ENCODE data around the gene ARL6IP6.

DNA sequence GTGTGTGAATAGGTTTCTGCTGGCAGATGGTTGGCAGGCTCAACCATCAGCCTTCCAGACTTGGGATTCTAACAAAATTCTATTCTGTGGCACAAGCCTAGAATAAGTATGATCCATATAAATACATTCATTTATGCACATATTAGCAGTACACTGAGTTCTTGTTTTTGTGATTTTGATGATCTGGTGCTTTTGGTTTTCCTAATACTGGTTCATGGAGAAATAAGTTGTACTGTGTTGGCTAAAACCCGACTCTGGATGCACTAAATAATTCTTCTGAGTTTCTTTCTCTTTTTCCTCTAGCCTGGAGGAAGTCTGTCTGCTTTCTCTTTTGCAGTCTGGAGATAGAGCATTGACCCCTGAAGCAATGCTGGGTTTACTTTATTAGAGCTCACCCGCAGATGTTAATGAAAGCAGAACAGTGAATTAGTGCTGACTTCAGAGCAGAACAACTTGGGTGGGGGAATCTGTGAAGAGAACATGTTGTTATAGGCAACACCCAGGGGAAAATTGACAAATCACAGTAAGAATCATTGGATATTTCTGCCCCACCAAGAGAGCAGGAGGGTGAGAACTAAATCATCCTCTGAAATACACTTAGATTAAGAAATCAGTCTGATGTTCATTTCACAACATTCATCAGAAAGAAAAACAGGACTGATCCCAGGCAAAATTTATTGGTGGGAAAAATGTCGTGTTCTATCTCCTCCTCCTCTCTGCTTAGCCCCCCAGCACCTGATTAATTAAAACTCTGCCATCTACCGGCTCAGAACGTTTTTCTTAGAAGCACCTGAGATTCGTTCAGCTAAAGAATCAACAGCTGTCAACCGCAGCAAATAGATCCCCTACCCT, 164.9 kb downstream of the FMNL2 start:
- PRO-cap, 5 experiments, result peak in 2 of 5 experiments; most common plus-strand start position 451 of the sequence (in 1); most common minus-strand start position 265 of the sequence (in 2)
- RAMPAGE, long total RNA, 2 experiments, result no peak in any of the 2 experiments
- RRBS, result no CpG with 5 or more reads among the region's 7 CpGs

DNA sequence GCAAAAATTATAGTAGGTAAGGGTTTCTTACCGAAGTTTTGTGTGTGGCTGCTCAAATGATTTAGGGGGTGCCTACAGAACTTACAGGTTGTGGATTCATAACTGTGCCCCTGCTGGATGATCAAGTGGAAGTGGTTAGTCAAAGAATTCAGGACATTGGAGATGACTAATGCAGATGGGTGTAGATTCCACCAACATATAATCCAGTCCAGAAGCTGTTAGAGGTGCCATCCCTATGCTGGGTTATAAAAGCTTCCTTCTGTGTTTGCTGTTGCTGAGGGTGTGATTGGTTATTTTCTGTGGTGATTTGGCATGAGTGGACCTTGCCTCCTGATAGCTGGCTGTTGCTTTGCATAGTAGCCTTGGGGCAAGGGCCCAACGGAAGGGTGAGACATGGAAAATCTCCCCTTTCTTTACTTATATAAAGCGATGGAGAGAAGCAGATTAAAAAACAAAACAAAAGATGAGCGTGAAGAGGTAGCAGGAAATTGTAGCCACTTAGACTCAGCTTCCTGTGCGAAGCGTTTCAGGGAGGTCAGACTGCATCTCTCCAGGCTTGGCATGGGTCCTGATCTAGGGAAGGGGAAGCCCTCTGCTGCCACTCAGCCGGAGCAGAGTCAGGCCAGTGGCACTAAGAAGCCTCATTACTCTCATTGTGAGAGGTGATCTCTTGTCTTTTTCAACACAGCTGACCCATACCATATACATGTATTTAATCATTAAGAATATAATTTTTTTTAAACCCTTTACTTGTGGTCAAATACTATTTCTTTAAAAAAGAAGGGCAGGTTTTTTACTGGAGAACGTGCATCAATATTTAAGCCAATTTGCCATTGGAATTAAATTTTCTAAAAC, 190.4 kb downstream of the FMNL2 start:
- PRO-cap, 5 experiments, result no peak in any of the 5 experiments
- RAMPAGE, long total RNA, 2 experiments, result no peak in any of the 2 experiments
- RRBS, result no CpG with 5 or more reads among the region's 8 CpGs

DNA sequence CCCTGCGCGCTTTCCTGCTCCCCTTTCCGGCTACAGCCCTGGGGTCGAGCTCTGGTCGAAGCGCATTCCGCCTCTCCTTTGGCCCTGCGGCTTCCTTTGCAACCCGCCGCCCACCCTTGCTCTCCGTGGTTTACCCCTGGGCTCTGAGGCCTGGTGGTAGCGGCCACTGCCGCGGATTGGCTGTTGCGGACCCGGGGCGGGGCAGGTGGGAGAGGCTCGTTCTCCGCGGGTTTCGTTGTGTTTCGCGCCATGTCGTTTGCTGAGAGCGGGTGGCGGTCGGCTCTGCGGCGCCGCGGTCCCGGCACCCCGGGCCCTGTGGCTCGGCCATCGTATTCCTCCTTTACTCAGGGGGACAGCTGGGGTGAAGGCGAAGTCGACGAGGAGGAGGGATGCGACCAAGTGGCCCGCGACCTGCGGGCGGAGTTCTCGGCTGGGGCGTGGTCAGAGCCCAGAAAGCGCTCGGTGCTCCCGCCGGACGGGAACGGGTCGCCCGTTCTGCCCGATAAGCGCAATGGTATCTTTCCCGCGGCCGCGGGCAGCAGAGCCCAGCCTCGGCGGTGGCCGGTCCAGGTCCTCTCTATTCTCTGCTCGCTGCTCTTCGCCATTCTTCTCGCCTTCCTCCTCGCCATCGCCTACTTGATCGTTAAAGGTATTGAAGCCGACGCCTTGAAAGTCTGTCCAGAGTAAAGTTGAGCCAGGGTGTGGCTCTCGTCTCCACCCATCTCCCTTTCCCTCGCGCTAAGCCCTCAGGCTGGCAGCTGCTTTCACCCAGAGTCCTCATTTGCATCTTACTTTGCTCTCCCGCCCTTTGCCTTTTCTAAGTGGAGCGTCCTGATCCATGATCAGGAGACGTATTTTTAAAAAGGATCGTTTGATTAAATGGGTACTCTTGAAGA, at the start of gene ARL6IP6:
ARL6IP6 (plus strand) TSS at position 245 of the 896 bp plus-strand sequence.
- PRO-cap, 5 experiments, result peak in 5 of 5 experiments; most common plus-strand start position 262 of the sequence (in 5); most common minus-strand start position 118 of the sequence (in 2)
- RAMPAGE, long total RNA, 2 experiments, result start-site peak on the plus strand in 2 of 2 experiments, centred at positions 232 to 241 of the sequence, 63 to 656 reads per replicate
- RRBS, result under 1% methylated on average over 27 of the region's 77 CpGs

- PRO-cap, 5 experiments, result no peak in any of the 5 experiments
- RAMPAGE, long total RNA, 2 experiments, result no peak in any of the 2 experiments
- RRBS, result no CpG with 5 or more reads among the region's 6 CpGs
Measured at GRCh38 chr2:152804367-152804594, 85.9 kb downstream of the ARL6IP6 start.

DNA sequence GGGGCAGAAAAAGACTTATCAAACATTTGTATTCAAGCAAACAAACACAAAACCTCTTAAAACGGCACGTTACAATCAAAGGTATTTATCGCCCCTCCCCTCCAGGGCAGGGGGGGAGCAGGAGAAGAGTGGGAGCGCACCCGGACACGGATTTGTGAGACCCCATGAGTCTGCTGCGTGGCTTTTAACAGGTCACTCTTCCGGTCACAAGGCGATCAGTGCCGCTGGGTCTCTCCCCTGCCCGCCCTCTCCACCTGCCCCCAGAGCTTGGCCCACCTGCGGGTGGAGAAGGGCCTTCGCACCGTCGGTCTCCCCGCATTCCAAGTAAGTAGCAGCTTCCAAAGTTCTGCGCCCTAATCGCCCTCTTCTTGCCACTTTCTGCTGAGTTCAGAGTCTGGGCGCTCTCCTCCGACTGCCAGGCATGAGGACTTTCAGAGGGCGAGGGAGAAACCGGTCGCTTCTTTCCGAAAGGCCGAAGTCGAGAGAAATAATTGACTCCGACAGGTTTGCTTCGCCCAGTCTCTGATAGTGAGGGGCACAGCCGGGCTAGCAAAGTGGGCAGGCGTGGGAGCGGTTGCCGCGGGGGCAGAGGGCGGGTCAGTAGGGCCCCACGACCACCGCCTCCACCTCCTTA, 806 bp downstream of the RPRM start:
- PRO-cap, 5 experiments, result no peak in any of the 5 experiments
- RAMPAGE, long total RNA, 2 experiments, result no peak in any of the 2 experiments
- RRBS, result 9% methylated on average over 15 of the region's 36 CpGs

DNA sequence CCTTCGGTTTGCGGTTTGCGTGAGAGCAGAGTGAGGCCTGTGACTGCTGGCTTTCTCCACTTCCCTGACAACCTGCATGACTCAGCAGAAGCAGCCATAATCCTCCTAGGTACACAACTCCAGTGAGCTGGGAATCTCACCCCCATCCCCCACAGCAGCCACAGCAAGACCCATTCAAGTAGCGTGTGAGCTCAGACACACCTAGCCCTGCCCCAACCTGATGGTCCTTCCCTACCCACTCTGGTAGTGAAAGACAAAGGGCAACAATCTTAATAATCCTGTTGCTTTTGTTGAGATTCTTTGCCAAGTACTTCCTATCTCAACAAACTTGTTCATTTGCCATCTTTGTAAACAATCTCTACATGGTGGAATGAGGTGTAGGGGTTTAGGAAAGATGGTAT, 114.7 kb upstream of the RPRM start:
- PRO-cap, 5 experiments, result no peak in any of the 5 experiments
- RAMPAGE, long total RNA, 2 experiments, result no peak in any of the 2 experiments
- RRBS, result no CpG with 5 or more reads among the region's 4 CpGs

- PRO-cap, 5 experiments, result no peak in any of the 5 experiments
- RAMPAGE, long total RNA, 2 experiments, result no peak in any of the 2 experiments
- RRBS, result no CpG with 5 or more reads among the region's 7 CpGs
Measured at GRCh38 chr2:154709493-154709948, 11.0 kb downstream of the KCNJ3 start.

GRCh38 chr2:155231064-155231508, 532.6 kb downstream of the KCNJ3 start:
- PRO-cap, 5 experiments, result no peak in any of the 5 experiments
- RAMPAGE, long total RNA, 2 experiments, result no peak in any of the 2 experiments
- RRBS, result no CpG with 5 or more reads among the region's 21 CpGs

- PRO-cap, 5 experiments, result no peak in any of the 5 experiments
- RAMPAGE, long total RNA, 2 experiments, result no peak in any of the 2 experiments
- RRBS, result no CpG with 5 or more reads among the region's 33 CpGs
Measured at GRCh38 chr2:155965384-155966545, 366.8 kb downstream of the NR4A2 start.

- PRO-cap, 5 experiments, result no peak in any of the 5 experiments
- RAMPAGE, long total RNA, 2 experiments, result no peak in any of the 2 experiments
- RRBS, result no CpG with 5 or more reads among the region's 3 CpGs
Measured at GRCh38 chr2:155989442-155989797, 343.1 kb downstream of the NR4A2 start.

GRCh38 chr2:156327501-156328007, 5.0 kb downstream of the NR4A2 start:
- PRO-cap, 5 experiments, result no peak in any of the 5 experiments
- RAMPAGE, long total RNA, 2 experiments, result no peak in any of the 2 experiments
- RRBS, result 78% methylated on average over 9 of the region's 16 CpGs

DNA sequence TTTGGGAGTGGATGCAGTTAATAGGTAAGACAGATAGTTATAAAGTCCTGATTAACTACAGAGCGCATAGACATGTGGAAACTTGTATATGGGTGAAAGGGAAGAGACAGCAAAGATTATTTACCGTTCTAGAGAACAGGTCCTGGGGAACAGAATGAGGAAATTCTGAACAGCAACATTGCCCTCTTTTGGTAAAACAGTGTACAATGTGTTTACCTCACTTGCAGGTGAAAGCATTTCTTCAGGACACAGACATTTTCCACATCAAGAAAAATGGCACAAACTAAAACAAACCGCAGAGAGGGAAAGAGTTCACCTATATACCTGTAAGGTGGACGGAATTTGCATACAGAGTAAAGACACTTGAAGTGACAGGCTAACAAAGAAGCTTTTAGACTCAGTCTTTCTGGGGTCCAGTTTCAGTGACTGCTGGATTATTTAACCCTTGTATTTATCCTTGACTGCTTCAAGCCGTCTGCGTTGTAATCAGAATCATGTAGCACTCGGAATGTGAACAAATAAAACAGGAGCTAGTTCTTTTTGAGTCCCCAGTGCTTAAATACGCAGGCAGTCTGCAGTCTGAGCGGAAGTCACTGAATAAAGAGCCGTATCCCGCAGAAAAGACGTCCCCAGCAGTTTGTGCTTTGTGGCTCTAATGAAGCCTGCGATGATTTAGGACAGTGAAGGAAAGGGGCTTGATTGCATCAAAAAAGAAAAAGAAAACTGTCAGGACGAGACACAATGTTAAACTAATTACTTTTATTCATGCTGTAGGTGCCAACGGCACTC, 364.8 kb upstream of the GALNT5 start:
- PRO-cap, 5 experiments, result no peak in any of the 5 experiments
- RAMPAGE, long total RNA, 2 experiments, result no peak in any of the 2 experiments
- RRBS, result no CpG with 5 or more reads among the region's 15 CpGs

DNA sequence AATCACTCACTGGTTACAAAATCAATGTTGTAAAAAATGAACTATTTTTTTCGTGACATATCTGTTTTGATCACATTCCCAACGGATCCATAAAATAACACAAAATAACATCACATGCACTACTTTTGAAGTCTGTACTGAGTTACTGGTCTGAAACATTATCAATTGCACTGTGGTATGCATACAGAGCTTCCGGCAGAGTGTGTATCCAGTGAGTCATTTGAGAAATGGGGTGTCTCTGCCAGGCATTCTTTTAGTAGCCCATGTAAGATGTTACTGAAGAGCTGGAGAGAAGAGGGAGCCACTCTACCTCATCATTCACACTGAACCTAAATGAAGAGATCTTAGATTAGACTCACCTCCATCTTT, 204.6 kb upstream of the GALNT5 start:
- PRO-cap, 5 experiments, result no peak in any of the 5 experiments
- RAMPAGE, long total RNA, 2 experiments, result no peak in any of the 2 experiments
- RRBS, result no CpG with 5 or more reads among the region's 3 CpGs

DNA sequence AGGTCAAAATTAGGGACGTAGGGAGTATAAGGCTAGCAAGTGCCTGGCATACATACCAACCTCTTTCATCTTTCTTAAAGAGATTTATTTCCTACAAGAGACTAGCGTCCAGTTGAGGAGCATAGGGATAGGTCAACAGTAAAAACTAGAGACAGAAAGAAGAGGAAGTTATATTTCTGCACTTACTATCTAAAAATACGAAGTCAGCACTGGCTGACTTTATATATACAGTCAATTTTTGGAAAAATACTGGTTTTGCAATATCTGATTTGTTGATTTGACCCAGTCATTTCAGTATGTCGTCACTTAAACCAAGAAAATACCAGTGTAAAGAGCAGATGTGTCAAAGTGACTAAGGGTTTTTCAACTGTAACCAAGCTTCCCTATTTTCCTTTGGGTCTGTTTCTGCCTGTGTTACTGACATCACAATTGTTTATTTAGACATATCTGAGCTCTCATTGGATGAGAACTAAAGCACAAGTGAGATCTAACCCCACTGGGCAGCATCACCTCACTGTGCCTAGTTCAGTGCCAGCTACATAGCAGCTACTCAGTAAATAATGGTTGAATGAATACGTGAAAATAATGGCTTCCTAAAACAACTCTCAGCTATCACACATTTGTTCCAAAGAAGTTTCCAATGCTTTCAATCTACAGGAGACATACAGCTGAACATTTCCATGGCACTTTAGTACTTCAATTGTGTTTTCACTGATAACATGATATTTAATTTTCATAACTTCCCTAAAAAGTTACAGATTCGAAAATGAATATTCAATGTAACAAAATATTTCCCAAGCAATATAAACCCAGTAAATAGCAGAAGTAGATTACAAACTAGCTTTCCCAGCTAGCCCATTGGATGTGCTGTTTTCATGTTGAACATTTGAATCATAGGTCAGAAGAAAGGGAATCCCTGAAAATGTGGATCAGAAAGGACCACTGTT, 22.9 kb downstream of the CYTIP start:
- PRO-cap, 5 experiments, result peak in 2 of 5 experiments; most common plus-strand start position 346 of the sequence (in 1); most common minus-strand start position 197 of the sequence (in 1)
- RAMPAGE, long total RNA, 2 experiments, result no peak in any of the 2 experiments
- RRBS, result no CpG with 5 or more reads among the region's 6 CpGs

- PRO-cap, 5 experiments, result no peak in any of the 5 experiments
- RAMPAGE, long total RNA, 2 experiments, result no peak in any of the 2 experiments
- RRBS, result no CpG with 5 or more reads among the region's 18 CpGs
Measured at GRCh38 chr2:157566188-157566642, 62.4 kb downstream of the ACVR1C start.

DNA sequence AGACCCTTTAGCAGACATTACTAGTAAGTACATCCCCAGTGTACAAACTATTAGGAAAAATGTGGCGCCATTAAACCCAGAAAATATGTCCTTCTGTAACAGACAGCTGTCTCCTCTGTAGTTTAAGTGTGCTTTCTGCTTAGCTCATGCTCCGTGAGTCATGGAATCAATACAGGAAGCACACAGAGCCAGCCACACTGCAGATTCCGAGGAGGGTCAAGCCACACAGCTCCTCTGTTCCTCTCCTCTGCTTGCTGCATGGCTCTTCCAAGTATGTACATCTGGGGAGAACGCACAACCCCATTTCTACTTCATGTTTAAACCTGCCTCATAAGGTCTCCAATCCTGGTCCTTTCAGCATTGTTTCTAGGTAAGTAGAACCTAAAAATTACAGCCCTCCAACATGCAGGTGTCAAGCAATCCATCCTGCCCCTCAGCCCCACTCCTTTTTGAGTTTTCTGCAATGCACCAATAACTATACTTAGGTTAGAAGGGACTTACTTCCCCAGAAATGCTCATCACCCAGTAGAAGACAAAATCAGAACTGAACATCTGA, 37.6 kb downstream of the ACVR1 start:
- PRO-cap, 5 experiments, result peak in 3 of 5 experiments; most common plus-strand start position 202 of the sequence (in 2); most common minus-strand start position 124 of the sequence (in 2)
- RAMPAGE, long total RNA, 2 experiments, result no peak in any of the 2 experiments
- RRBS, result no CpG with 5 or more reads among the region's 4 CpGs

- PRO-cap, 5 experiments, result no peak in any of the 5 experiments
- RAMPAGE, long total RNA, 2 experiments, result no peak in any of the 2 experiments
- RRBS, result no CpG with 5 or more reads among the region's 2 CpGs
Measured at GRCh38 chr2:157842057-157842580, 34.0 kb downstream of the ACVR1 start.

- PRO-cap, 5 experiments, result peak in 2 of 5 experiments; most common plus-strand start chr2:157874654 (in 1)
- RAMPAGE, long total RNA, 2 experiments, result no peak in any of the 2 experiments
- RRBS, result no CpG with 5 or more reads among the region's 13 CpGs
Measured at GRCh38 chr2:157874583-157875331, 1.4 kb downstream of the ACVR1 start.

GRCh38 chr2:157875332-157875575, 876 bp downstream of the ACVR1 start:
- PRO-cap, 5 experiments, result no peak in any of the 5 experiments
- RAMPAGE, long total RNA, 2 experiments, result no peak in any of the 2 experiments
- RRBS, result no CpG with 5 or more reads among the region's 9 CpGs

DNA sequence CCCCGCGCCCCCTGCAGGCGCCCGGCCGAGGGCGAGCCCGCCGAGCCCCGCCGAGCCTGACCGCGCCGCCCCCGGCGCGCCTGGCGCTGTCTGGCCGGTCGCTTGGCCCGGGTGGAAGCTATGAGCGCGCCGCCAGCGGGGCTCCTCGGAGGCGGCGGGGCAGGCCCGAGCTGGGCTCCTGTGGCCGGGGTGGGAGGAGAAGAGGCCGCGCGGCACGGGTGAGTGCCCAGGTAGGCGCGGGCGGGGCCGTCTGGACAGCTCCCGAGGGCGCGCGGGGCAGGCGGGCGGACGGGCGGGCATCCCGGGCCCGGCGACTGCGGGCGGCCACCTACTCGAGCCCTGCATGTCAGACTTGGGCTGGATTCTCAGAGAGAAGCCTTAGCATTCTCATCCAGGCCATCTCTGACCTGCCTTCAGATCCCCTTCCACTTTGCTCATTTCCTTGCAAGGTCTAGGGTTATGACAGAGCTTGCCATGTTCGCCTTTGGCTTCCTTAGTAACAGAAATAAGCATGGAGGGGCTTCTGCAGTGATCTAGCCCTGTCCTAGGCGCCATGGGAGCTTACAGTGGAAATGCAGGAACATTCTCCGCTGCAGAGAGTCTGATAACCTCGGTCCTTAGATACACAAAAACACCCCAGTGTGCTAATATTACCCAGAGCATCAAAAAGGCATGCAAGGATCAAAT, 512 bp upstream of the ACVR1 start:
- PRO-cap, 5 experiments, result peak in 3 of 5 experiments; most common plus-strand start position 89 of the sequence (in 3)
- RAMPAGE, long total RNA, 2 experiments, result no peak in any of the 2 experiments
- RRBS, result under 1% methylated on average over 27 of the region's 55 CpGs